Right cardiac atrium (tissue), 1 donor: ENCODE data around the gene TDRD7.

GRCh38 chr9:95512008-95512601, 3.0 kb upstream of the PTCH1 start:
- PRO-cap = no peak

GRCh38 chr9:95512602-95513454, 3.8 kb upstream of the PTCH1 start:
- PRO-cap = no peak

DNA sequence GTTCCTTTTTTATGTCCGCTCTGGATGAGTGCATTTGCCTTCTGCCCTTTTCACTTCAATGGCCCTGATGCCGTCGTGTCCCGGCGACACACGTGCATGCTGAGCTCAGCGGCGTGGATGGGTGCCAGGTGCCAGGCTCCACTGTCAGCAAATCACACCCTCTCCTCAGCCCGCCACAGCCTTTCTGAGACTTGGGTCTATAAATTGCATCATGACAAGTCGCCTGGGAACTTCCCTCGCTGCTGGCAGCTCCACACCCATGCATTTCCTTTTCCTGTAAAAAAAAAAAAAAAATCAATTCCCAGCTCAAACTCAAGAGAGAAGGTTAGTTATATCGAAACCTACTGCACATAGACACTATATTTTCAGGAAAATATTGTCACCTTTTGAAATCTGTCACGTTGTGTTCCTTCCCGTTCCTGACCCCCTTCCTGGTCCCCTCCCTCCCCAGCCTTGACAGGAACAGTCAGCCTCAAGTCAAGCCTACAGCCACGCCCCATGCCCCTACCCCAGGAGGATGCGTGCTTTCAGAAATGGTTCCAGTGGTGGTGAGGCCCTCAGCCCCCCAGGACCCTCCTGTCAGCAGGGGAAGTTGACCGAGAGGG, 117.9 kb upstream of the PTCH1 start:
- PRO-cap = bidirectional peak, plus-strand start at position 486 of the sequence, minus-strand start at position 186 of the sequence

GRCh38 chr9:95831487-95832133, 43.9 kb upstream of the ERCC6L2 start:
- PRO-cap = no peak

GRCh38 chr9:96013944-96014484, 138.5 kb downstream of the ERCC6L2 start:
- PRO-cap = no peak

GRCh38 chr9:96048051-96048974, 172.8 kb downstream of the ERCC6L2 start:
- PRO-cap = no peak

DNA sequence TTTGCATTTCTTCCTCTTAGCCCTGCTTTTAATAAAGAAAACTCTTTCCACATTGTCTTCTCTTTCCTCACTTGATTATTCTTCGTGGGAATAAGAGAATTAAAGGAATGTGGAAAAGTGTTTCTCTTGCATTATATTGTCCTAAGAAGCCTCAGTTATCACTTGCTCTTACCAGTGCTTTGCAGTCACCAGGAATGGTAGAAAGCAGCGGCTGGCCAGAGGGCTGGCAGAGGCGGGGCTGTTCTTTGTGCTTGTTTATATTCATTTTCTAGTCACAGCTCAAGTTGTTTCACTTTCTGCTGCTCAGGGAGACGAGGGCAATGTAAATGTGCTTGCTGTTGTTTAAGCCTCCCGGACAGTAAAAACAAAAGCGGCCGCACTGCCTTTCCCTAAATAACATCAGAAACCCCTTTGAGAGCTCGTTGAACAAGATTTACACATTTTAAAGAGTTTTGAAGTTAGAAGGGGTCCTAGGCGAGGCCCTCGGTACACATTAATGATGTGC, 164.7 kb downstream of the HSD17B3 start:
- PRO-cap = no peak

GRCh38 chr9:96377251-96377710, 6.2 kb downstream of the SLC35D2 start:
- PRO-cap = no peak

DNA sequence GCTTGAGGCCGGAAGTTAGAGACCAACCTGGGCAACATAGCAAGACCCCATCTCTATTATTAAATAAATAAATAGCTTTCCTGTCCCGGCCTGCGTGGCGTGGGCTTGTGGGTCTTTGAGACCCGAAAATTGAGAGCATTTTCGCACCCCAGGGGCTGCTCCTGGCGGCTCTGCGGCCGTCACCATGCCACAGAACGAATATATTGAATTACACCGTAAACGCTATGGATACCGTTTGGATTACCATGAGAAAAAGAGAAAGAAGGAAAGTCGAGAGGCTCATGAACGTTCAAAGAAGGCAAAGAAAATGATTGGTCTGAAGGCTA, 11.1 kb downstream of the ZNF367 start:
- PRO-cap = no peak

DNA sequence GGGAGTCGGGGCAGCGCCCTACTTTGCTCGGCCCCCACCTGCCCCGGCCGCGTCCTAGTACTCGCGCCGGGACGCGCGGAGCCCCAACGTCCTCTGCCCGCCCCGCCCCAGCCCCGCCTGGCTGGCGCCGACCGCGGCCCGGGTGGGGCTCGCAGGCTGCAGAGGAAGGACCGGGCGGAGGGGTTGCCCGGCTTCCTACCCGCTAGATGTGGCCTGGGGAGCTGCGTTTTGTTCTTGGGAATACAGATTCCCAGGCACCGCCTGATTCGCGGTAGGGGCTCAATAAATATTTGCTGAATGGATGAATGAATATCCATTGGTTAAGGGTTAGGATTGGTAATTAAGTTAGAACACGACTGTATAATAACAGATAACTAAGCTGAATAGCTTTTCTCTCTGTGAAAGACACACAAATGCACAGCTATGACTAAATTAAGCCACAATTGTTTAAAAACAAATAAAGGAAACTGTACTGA, 1.1 kb upstream of the ZNF367 start:
- PRO-cap = bidirectional peak, plus-strand start at position 177 of the sequence, minus-strand start at position 95 of the sequence

GRCh38 chr9:96476582-96477046, 26.6 kb downstream of the HABP4 start:
- PRO-cap = no peak

DNA sequence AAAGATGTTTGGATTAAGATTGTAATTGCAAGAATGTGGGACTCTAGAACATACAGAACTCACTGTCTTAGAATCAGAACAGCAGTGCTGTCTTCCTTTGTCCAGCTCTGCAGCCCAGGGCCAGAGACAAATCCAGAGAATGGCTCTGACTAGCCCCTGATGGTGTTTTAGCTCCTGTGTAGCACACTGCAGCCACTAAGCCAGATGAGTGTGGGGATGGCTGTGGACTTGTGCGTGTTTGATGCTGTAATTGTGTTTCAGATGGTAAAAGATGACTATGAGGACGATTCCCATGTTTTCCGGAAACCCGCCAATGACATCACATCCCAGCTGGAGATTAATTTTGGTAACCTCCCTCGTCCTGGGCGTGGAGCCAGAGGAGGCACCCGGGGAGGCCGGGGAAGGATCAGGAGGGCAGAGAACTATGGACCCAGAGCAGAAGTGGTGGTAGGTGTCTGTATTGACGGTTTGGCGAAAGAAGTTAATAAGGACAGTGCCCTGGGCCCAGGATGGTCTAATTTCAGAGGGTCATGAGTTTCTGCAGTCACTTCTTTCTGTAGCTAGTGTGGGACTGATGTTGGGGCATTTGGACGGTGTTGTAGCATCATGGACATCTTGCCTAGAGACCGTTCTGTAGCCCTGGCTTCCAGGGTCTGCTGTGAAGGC, 38.0 kb downstream of the HABP4 start:
- PRO-cap = no peak

GRCh38 chr9:96859828-96860149, 5.5 kb upstream of the ZNF782 start:
- PRO-cap = no peak

- PRO-cap = bidirectional peak, plus-strand start at chr9:97238507, minus-strand start at chr9:97238343; bidirectional peak, plus-strand start at chr9:97238819, minus-strand start at chr9:97238697
Measured at GRCh38 chr9:97237870-97239149, 69.1 kb upstream of the CCDC180 start.

DNA sequence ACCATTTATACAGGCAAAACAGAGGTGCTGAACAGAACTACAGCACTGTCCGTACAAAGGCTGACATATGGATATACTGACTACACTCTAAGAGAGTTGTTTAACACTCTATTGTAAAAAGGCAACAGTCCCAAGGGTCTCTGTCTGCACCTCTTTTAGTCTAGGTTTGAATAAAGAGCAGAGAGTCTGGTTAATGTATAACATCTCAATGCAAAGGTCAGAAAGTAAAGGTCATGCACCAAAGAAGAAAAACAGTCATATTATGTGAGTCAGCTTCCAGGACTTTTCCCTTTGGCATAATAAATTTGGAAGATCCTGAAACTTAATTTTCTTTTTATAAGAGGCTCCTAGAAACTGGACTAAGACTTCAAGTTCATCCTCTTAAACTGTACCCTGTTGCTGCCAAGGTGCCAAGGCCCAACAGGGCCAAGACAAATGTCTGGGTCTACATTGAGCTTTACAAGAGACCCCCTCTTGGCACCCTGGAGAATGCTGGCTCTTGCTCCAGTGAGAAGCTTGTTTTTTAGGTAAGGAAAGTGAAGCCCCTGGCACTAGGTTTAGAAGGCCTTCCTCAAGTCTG, 29.5 kb upstream of the TDRD7 start:
- PRO-cap = no peak

- PRO-cap = unidirectional peak, plus-strand start at chr9:97412108; unidirectional peak, minus-strand start at chr9:97412562
Measured at GRCh38 chr9:97411628-97413074, at the start of gene TDRD7. TSS of gene TDRD7 (plus strand) at chr9:97412096.

DNA sequence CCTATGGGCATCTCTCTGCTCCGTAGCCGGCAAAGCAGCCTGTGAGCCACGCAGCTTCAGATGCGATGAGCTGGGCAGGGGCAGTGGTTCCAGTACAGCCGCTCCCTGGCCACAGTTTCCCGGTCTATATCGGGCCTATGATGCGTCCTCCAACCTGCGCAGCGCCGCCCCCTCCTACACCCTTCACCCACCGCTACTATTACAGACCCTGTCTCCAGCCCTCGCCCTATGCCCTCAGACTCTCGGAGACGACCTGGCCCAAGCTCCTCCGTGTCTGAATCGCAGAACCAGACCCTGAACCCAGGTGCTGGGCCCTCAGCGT, 1.3 kb downstream of the TMOD1 start:
- PRO-cap = bidirectional peak, plus-strand start at position 227 of the sequence, minus-strand start at position 67 of the sequence

DNA sequence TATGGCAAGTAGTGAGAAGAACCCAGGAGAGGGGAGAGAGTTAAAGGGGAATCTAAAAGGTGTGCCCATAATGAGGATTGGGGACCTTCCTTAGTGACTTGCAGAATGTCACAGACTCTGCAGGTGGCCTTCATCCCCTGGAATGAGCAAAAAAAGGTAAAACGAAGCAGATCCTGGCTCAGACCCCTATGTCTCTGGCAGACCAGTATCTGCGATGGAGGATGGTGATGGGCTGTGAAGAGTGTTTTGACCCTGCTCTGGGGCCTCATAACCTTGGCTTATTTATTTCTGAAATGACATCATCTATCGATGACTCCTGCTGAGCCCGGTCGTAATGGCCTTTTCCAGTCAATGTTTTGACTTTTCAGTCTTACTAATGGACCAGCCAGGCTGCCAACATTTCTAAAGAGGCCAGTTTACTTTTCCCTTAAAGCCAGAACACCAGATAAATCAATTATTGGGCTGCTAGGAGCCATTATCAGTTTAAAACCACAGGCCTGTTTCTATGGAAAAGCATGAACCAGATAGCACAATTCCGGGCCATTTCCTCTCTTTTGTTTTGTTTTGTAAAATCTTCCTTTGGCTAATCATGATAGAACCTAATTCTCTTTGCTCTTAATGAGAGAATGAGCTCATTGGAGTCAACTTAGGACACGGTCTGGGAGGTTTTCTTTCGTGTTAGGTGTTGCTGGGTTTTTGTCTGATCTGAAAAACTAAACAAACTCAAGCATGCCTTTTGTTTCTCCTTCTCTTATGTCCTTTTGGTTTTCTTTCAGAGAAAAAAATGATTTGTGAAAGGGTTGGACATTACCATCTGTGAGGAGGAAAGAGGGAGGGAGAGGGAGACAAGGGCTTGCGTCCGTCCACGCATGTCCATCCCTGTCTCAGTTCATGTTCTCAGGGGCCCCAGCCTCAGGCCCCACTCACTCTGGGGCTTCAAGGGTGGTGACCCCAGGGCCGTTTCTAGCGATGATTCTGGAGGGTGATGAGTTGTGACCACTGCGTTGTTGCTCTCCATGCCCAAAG, 3.3 kb downstream of the TMOD1 start:
- PRO-cap = no peak

DNA sequence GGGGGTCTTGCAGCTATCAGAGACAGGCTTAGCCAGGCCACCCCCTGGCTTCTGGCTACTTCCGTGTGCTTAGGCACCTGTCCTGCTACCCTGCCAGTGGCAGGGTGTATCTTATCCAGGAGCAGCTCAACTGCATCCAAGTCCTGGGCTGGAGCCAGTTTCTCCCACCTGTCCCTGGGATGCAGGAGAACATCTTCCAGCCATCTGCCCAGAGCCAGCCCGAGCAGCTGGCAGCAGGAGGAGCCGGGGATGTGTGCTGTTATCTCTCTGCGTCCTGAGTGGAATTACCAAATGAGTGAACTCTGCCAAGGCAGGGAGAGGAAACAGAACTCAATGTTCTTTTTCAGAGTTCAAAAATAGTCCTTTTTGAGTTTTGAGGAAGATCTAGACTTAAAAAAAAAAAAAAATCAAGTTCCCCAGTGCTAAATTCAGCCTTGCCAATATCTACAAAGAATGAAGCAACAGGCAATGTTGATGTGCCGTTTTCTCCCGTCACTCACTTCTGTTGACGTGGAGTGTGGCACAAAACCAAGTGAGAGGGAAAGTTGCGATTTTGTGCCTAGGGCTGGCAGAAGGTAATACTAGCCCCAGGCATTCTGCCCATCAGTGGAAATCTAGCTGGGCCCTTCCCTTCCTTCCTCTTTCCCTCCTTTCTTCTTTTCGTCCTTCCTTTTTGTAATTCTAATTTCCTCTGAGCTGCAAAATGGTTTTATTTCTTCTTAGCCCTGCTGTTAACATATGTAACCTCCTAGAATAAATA, 56.2 kb downstream of the TMOD1 start:
- PRO-cap = no peak

- PRO-cap = no peak
Measured at GRCh38 chr9:97704375-97704604, 7.2 kb upstream of the XPA start.